ENCODE data around the gene TPRG1.

DNA sequence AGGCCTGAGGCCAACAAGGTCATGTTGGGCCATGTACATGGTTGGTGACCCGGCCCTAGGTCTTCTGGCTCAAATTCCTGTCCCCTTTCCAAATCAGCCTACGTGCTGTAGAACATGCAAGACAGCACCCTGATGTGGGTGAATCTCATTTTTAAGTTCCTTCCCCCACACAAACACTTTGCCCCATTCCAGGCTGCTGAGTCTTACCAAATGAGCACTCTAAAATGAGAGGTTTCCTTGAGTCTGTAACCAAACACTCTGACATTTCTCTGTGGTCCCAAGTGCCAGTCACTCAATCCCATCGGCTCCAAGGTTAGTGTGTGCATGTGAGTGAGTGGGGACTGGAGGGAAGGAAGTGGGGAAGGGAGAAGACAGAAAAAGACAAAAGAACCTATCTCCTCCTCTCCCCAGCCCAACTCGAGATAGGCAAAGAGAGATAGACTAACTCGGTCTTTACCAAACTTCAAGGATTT is 9.3 kb downstream of the BCL6 start:
- PRO-cap, result no peak
- RAMPAGE, long total RNA, 3 experiments, result start-site peak on the minus strand in 3 of 3 experiments, centred at positions 102 to 320 of the sequence, 16 to 72 reads per replicate

DNA sequence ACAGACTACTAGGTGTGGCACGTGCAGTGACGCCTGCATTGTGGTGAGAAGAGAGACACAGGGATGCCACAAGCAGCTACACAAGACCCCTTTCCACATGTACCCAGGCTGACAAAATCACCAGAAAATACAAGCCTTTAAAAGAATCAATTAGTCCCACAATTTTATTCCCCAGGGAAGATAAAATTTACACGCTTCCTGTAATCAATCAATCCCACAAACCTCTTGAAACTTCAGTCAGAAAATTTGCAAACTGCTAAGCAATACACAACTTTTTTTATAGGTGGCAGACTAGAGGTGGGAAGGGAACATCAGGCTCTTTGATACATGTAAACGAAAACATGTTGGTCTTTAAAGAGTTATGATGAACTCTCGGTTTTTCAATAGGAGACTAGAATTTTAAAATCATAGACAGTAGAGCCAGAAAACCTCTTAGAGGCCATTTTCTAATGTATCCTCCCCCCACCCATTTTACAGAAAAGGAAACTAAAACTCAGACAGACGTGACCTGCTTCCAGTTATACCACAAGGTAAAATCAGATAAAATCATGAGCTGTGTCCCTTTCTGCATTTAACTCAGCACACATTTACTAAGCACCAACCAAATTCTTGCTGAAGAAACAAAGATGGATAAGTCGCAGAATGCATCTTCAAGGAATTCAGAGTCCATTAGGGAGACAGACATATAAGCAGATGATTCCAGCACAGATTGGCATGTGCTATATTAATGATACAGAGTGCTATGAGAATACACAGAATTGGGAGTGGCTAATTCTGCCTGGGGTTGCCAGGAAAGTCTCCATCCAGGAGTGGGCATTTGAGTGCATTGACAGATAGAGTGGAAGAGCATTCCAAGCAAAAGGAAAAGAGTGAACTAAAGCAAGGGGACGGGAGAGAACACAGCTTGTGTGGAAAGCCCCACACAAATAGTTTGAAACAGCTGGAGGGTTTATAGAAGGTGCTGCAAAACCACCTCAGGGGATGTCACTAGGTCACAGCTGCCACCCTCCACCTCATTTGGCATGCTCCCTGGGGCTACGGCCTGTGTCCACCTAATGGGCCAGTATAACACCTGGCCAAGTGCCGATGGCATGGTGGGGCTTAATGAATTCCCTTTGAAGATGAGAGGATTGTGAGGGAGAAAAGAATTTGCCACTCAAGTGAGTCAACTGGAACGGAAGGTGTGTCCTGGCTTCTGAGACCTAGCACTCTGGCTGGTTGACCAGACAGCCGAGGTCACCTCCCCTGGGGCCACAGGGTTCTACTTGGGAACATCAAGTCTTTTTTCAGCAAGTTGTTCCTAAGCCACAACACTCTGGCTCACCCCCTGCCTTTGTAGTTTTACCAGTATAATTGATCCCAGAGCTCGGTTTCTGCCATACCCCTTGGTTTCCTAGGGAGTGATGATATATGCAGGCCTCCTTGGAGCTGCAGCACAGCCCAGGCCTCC is 178.8 kb upstream of the LPP start:
- PRO-cap, result no peak
- RAMPAGE, long total RNA, 3 experiments, result no peak in any of the 3 experiments

DNA sequence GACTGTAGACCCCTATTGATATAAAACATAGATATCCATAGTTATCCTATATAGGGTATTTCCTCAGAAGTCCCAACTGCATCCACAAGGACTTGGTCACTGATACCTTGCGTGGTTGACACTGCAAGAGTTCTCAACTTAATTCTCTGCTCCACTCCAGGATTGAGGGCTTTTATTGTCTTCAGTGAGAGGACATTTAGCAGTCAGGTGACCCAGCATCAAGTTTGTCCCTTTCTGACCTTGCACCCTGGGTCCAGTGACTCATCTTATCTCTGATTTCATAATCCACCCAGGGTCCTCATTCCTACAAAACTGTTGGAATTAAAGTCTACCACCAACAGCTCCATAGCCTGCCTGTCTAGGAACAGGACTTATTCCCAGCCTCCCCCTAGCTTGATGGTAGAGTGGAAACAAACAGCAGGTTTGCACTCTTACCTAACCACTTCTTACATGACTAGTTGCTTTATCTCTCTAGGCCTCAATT is 151.3 kb upstream of the LPP start:
- PRO-cap, result no peak
- RAMPAGE, long total RNA, 3 experiments, result no peak in any of the 3 experiments

GRCh38 chr3:188081853-188082456 is 72.0 kb upstream of the LPP start:
- PRO-cap, result no peak
- RAMPAGE, long total RNA, 3 experiments, result no peak in any of the 3 experiments

DNA sequence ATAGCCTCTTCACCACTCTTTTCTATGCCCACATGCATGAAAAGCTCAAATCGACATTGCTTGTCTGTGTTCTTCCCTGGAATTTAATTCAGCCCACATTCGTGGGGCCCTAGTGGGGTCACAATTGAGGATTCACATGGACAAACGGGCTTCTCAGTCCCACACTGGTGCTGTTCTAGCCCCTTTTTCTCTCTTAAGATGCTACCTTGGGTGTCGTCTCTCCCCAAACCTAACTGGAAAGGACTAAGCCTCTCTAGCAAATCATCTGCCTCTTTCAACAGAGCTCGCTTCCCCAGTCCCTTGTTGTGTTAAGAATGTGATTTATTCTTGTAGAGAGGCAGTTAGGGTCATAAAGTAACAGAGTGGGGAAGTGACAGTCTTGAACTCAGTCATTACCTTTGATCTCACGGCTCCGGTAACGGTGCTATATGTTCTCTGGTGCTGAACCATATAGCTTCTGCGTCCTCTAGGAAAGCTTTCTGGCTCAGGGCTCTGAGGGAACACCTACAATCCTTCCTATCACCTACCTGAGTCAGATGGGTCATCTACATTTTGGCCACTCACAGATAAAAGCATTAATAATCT is 4.9 kb downstream of the LPP start:
- PRO-cap, result no peak
- RAMPAGE, long total RNA, 3 experiments, result no peak in any of the 3 experiments

- PRO-cap, result no peak
- RAMPAGE, long total RNA, 3 experiments, result no peak in any of the 3 experiments
Measured at GRCh38 chr3:188220158-188221608, 66.7 kb downstream of the LPP start.

DNA sequence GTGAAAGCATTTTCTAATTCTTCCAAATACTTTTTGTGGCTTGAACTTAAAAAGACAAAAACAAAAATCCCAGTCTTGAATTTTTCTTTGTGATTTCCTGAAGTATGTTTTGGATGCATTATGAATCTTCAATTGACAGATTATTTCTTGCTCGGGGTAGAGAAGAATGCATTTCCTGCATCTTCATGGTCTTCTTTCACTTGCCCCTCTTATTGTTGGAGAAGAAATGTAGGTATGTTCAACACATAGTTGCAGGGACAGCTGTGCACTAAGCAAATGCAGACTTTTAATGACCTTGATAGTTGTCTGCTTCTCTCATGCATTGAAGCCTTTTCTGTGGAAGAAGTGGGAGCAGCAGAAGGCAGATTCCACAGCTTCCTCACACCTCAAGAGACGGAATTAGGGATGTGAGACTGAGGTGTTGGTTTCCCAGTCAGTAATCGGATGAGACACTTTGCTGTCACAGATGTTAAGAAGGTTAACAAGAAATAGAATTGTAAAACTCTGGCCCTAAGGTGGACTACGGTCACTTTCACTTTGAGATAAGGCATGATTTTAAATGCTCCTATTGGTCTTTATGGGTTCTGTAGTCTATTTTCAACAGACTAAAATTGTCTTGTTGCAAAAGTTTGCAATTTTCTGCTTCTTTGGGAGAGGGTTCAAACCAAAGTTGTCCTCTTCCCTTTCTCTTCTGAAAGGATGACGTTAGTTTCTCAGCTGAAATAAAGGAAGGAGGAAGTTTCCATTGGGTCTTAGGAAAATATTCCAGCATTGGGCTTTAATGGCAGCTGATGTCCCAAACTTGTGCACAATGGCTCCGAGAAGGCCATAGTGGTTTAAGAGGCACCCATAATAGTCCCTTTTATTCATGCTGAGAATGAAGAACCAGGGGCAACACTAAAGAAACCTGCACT is 117.4 kb downstream of the LPP start:
- PRO-cap, result no peak
- RAMPAGE, long total RNA, 3 experiments, result no peak in any of the 3 experiments

DNA sequence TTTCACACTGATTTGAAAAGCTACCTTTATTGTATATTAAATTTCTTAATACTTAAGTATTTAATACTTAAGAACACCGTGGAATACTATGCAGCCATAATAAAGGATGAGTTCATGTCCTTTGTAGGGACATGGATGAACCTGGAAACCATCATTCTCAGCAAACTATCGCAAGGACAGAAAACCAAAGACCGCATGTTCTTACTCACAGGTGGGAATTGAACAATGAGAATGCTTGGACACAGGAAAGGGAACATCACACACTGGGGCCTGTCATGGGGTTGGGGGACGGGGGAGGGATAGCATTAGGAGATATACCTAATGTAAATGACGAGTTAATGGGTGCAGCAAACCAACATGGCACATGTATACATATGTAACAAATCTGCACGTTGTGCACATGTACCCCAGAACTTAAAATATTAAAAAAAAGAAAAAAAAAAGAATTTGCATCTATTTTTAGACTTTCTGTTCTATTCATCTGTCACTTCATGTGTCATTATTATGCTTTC is 158.8 kb downstream of the LPP start:
- PRO-cap, result no peak
- RAMPAGE, long total RNA, 3 experiments, result start-site peak on the plus strand in 1 of 3 experiments, centred at position 119 of the sequence, 18 reads per replicate

GRCh38 chr3:188351846-188352353 is 197.9 kb downstream of the LPP start:
- PRO-cap, result no peak
- RAMPAGE, long total RNA, 3 experiments, result no peak in any of the 3 experiments

DNA sequence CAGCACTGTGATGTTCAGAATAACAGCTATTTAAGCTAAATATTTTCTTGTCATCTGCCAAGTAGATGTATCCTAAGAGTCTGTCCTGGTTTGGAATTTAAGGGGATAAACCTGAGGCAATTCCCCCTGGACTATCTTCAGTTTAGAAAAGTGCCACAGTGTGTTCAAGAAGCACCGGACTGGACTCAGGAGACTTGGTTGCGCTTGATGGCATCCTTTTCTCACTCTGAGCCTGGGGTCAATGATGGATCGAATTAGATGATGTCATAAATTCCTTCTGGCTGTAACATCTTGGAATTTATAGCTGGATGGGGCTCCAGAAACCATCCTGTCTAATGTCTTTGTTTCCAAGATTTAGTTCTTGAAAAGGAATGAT is 280.6 kb downstream of the LPP start:
- PRO-cap, result no peak
- RAMPAGE, long total RNA, 3 experiments, result no peak in any of the 3 experiments

DNA sequence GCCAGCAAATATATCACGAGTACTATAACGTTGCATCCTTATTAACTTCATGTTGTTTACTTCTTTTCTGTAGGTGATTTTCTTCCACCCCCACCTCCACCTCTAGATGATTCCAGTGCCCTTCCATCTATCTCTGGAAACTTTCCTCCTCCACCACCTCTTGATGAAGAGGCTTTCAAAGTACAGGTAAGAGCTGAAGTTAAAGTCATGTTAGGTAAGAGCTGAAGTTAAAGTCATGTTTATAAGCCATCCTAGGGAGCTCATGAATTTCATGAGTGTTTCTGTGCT is 330.5 kb downstream of the LPP start:
- PRO-cap, result no peak
- RAMPAGE, long total RNA, 3 experiments, result start-site peak on the plus strand in 1 of 3 experiments, centred at position 134 of the sequence, 26 reads per replicate

- PRO-cap, result no peak
- RAMPAGE, long total RNA, 3 experiments, result no peak in any of the 3 experiments
Measured at GRCh38 chr3:188636639-188637092, 482.7 kb downstream of the LPP start.

DNA sequence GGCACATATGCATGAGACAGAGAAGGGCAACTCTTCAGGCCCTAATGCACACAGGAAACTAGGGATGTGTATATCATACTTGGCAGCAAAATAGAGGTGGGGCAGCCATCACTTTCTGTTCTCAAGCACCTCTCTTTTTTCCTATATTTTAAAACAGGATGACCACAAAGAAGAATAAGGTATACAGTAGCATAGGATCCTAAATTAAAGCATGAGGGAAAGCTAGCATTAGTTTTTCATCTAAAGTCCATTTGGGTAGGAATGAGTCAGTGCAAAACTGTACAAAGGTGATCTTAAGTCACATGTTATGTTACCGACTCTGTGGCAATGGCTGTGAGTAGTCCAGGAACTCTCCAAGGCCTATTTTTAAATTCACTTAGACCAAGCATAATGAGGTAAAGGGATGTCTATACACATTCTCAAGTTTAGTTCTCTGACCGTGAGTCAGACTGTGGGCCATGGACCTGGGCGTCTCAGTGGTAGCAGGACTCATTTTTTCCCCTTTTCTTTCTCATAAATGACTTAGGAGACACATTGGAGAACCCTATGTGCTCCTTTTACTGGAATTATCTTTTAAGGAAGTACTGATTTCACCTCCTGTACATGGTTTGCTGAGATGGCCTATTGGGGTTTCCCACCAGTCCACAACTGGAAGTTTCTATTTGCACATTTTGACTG is 488.8 kb upstream of the TPRG1 start:
- PRO-cap, result no peak
- RAMPAGE, long total RNA, 3 experiments, result no peak in any of the 3 experiments

GRCh38 chr3:188688550-188689105 is 483.1 kb upstream of the TPRG1 start:
- PRO-cap, result no peak
- RAMPAGE, long total RNA, 3 experiments, result no peak in any of the 3 experiments

- PRO-cap, result no peak
- RAMPAGE, long total RNA, 3 experiments, result no peak in any of the 3 experiments
Measured at GRCh38 chr3:188708047-188708449, 463.7 kb upstream of the TPRG1 start.

DNA sequence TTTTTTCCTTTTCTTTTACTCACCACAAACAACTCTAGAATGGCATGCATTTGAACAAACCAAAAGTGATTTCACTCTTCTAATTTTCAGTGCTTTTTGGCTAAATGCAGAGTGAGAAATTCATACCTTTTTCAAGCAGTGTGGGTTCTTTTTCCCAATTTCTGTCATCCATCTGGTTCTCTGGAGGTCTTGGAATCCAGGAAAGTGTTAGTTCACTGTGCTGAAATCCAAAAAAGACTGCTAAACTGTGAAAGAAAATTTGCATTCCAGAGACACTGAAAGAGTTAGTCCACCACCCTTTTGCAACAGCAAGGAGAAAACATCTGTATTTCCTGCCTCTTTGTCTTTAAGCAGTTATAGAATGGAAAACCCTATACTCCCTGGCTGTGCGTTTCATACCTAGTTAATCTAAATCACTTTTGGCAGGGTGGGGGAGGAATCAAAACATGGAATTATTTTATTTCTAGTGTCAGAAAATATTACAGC is 317.9 kb upstream of the TPRG1 start:
- PRO-cap, result no peak
- RAMPAGE, long total RNA, 3 experiments, result no peak in any of the 3 experiments

- PRO-cap, result no peak
- RAMPAGE, long total RNA, 3 experiments, result no peak in any of the 3 experiments
Measured at GRCh38 chr3:188881533-188882412, 290.0 kb upstream of the TPRG1 start.

GRCh38 chr3:188886128-188887029 is 285.4 kb upstream of the TPRG1 start:
- PRO-cap, result no peak
- RAMPAGE, long total RNA, 3 experiments, result no peak in any of the 3 experiments

DNA sequence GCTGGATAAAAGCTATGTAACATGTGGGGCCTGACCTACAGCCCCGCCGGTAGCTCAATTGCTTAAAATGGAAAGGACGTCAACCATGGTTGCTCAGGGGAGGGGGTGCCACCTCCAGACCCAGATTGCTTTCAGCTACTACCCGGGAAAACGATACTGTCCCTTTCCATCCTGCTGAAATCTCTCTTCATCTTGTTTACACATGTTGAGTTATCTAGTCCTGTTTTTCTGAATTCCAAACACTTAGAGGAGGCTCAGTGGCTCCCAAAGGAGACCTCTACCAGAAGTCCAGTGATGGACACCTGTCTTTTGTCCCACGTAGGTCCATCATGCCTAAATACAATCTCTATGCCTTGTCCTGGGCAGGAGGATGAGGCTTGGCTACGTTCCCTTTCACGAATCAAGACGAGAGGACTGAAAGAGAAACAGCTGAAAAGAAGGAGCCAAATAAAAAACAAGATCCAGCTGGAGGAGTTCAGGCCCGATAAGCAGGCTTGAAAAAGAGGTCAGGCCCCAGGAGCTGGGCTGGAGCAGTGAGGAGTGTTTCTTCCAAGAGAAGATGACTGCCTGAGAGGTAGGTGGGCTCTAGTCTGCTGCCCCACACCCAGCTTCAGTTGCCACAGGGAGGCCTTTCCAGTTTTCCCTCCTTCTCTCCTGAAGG is 72.0 kb upstream of the TPRG1 start:
- PRO-cap, result no peak
- RAMPAGE, long total RNA, 3 experiments, result start-site peak on the plus strand in 2 of 3 experiments, centred at positions 467 to 506 of the sequence, 29 to 40 reads per replicate

- PRO-cap, result no peak
- RAMPAGE, long total RNA, 3 experiments, result no peak in any of the 3 experiments
Measured at GRCh38 chr3:189171601-189172290, at the start of gene TPRG1. TPRG1 (plus strand) TSS chr3:189171971.

Data from tibial nerve (tissue), 3 donors.